Measurements from ENCODE around the gene MGAT1.

DNA sequence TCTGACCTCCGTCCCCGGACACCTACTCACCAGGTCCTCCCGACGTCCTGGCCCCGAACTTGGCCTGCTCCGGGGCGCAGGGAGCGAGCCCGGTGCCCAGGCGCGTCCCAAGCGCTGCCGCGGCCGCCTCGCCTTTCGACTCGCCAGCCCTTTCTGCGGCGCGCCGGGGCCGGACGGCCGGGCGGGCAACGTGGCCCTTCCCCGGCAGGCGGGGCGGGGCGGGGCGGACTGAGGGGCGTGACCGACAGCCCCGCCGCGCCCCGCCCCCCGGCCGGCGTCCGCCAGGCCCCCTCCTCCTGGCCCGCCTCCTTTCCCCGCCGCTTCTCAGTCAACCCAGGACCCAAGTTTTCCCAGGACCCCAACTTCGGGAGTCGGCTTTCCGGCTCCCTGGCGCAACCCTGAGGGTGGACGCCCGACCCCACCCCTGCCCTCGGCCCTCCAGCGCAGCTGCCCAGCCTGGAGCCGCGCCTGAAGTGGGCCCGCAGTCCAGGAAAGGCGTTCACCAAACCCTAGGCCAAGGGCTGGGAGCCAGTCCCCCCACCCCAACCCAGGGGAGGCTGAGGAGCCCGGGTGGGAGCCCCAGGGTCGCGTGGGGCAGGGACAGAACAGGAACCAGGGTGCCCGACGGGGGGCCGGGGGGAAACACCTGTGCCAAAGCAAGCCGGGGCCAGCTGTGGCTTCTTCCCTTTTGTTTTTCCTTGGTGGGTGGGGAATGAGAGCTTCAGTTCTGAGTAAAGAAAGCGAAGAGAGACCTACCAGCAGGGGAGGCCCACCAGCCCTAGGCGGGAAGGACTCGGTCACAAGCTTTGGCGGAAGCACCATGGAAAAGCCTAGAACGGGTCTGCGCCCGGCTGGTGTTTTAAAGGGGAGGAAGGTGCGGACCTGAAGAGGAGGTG is at the start of gene MGAT1:
TSS of gene MGAT1 (minus strand) at position 157 of the 896 bp plus-strand sequence.
- PRO-cap, 6 experiments = peak in 6 of 6 experiments; most common plus-strand start position 327 of the sequence (in 4); most common minus-strand start position 155 of the sequence (in 6)
- RAMPAGE, long total RNA, 2 experiments = start-site peak on the minus strand in 2 of 2 experiments, centred at positions 159 to 160 of the sequence, 63 to 174 reads per replicate
- RRBS = 2% methylated on average over 43 of the region's 72 CpGs

DNA sequence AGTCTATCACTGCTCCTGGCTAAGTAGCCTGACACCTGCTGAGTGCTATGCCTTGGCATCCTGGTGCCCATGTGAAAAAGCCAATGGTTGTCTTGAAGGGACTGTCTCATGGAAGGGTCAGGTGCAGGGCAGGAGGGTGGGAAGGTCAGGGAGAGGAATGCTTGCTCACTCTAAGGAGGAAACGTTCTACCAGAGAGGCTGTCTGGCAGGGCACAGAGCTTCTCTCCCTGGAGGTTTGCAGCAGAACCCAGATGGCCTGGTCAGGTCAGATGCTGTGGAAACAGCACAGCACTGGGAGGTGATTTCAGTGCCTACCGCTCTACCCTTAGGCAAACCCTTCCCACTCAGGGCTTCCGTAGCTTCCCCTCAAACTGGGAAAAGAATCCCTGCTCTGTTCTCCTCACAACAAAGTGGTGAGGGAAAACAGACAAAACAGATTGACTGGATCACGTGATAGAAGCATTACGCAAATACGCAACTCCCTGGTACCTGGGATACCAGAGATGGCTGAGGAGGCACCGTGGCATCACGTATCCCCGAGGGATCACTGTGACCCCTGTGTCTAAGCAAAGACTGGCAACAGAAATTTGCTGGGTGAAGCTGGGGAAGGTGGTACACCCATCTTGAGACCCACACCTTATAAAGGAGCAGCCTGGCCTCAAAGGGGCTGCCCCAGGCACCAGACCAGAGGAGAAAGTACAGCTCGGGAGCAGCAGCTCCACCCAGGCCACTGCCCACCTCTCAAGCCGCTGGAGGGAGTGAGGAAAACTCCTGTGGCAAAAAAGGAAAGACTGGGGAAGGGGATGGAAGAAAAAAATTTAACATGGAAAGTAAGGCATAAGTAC is 3.9 kb upstream of the MGAT1 start:
- PRO-cap, 6 experiments = peak in 1 of 6 experiments; most common plus-strand start position 500 of the sequence (in 1); most common minus-strand start position 407 of the sequence (in 1)
- RAMPAGE, long total RNA, 2 experiments = no peak in any of the 2 experiments
- RRBS = no CpG with 5 or more reads among the region's 11 CpGs

DNA sequence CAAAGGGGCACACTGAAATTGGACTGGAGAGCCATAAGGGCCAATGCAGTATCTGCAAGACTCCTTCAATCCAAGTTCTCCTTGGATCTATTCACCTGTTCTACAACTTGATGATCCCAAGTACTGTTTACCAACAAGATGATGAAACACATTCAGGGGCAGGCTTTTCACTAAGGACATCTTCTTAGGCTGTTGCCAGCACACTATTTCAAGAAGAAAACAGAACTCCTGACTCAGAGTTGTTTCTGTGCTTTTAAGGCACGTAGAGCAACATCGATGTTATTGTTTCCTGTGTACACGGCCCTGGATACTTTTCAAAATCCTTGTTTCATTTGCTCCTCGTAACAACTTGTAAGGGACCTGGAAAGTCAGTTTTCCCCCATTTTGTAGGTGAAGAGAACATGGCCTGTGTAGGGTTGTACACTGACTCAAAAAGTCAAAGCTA is 5.1 kb upstream of the MGAT1 start:
- PRO-cap, 6 experiments = no peak in any of the 6 experiments
- RAMPAGE, long total RNA, 2 experiments = no peak in any of the 2 experiments
- RRBS = no CpG with 5 or more reads among the region's 4 CpGs

GRCh38 chr5:180811412-180812213 is 9.0 kb upstream of the MGAT1 start:
- PRO-cap, 6 experiments = no peak in any of the 6 experiments
- RAMPAGE, long total RNA, 2 experiments = no peak in any of the 2 experiments
- RRBS = 26% methylated on average over 4 of the region's 13 CpGs

- PRO-cap, 6 experiments = no peak in any of the 6 experiments
- RAMPAGE, long total RNA, 2 experiments = no peak in any of the 2 experiments
- RRBS = no CpG with 5 or more reads among the region's 8 CpGs
These were observed 15.2 kb upstream of the MGAT1 start for GRCh38 chr5:180817780-180818288.

- PRO-cap, 6 experiments = no peak in any of the 6 experiments
- RAMPAGE, long total RNA, 2 experiments = no peak in any of the 2 experiments
- RRBS = no CpG with 5 or more reads among the region's 5 CpGs
These were observed 19.1 kb upstream of the MGAT1 start for GRCh38 chr5:180821718-180822105.

GRCh38 chr5:180860241-180861107 is 602 bp downstream of the ZFP62 start:
- PRO-cap, 6 experiments = peak in 3 of 6 experiments; most common plus-strand start chr5:180860539 (in 1); most common minus-strand start chr5:180860469 (in 1)
- RAMPAGE, long total RNA, 2 experiments = no peak in any of the 2 experiments
- RRBS = 1% methylated on average over 5 of the region's 34 CpGs

GRCh38 chr5:180907897-180908437 is 9.0 kb downstream of the BTNL8 start:
- PRO-cap, 6 experiments = no peak in any of the 6 experiments
- RAMPAGE, long total RNA, 2 experiments = no peak in any of the 2 experiments
- RRBS = no CpG with 5 or more reads among the region's 24 CpGs

GRCh38 chr5:181066278-181066559 is 26.2 kb downstream of the BTNL9 start:
- PRO-cap, 6 experiments = no peak in any of the 6 experiments
- RAMPAGE, long total RNA, 2 experiments = no peak in any of the 2 experiments
- RRBS = no CpG with 5 or more reads among the region's 7 CpGs

- PRO-cap, 6 experiments = no peak in any of the 6 experiments
- RAMPAGE, long total RNA, 2 experiments = no peak in any of the 2 experiments
- RRBS = no CpG with 5 or more reads among the region's 13 CpGs
These were observed 32.8 kb downstream of the OR2V1 start for GRCh38 chr5:181098199-181098573.

GRCh38 chr5:181174014-181174419 is 26.6 kb downstream of the OR2V2 start:
- PRO-cap, 6 experiments = no peak in any of the 6 experiments
- RAMPAGE, long total RNA, 2 experiments = no peak in any of the 2 experiments
- RRBS = no CpG with 5 or more reads among the region's 25 CpGs

DNA sequence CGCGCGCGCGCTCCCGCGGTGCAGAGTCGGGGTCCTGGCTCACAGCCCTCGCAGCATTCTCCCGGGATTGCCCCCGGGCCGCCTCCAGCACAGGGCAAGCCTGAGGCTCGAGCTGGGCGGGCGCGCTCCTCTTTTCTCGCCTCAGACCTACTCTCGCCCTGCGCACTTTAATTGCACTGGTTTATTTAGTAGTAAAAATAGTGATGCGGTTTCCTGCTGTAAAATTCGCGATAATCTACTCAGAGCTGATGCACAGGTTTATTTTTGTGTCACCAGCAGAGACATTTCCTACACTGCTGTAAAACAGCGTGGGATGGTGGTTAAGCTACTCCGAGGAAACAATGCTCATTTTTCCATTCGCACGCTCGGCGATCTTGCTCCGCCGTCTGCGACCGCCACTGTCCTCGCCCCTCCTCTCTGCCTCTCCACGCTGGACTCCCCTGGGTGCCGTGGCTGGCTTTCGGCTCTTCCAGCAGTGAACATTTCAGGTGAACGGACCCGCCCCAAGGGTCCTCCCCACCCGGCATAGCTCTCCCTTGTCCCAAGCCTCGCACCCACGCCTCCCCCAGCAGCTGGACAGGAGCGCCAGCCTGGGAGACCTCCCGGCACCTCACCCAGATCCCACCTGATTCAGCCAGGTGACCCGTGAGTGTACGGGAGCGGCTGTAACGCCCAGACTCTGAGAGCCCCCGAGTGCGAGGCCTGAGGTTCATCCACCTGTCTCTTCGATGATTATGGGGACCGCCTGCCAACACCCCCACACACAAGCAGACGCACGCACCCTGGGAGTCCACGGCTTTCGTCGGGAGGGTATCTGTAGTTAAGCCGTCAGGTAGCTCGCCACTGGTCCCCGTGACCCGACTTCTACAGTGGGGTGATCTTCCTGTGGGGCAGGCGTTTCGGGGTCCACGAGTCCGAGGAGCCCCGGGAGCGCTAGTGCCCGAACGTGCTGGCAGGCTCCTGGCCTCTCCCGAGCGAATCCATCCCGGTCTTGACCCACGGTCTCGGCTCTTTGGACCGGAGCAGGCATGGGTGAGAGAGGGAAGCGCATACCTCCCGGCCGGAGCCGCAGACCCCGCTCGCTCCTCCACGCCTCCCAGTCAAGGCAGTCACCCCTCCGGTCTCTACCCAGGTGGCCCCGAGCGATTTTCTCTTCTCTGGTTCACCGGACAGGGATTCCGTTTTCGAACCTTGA is 15.1 kb downstream of the TRIM7 start:
- PRO-cap, 6 experiments = peak in 4 of 6 experiments; most common plus-strand start position 291 of the sequence (in 1); most common minus-strand start position 155 of the sequence (in 2)
- RAMPAGE, long total RNA, 2 experiments = no peak in any of the 2 experiments
- RRBS = 2% methylated on average over 24 of the region's 87 CpGs

- PRO-cap, 6 experiments = no peak in any of the 6 experiments
- RAMPAGE, long total RNA, 2 experiments = no peak in any of the 2 experiments
- RRBS = no CpG with 5 or more reads among the region's 34 CpGs
These were observed 9.5 kb downstream of the RACK1 start for GRCh38 chr5:181234179-181234625.

GRCh38 chr5:181280880-181282097 is 20.3 kb upstream of the TRIM52 start:
- PRO-cap, 6 experiments = no peak in any of the 6 experiments
- RAMPAGE, long total RNA, 2 experiments = no peak in any of the 2 experiments
- RRBS = no CpG with 5 or more reads among the region's 50 CpGs

DNA sequence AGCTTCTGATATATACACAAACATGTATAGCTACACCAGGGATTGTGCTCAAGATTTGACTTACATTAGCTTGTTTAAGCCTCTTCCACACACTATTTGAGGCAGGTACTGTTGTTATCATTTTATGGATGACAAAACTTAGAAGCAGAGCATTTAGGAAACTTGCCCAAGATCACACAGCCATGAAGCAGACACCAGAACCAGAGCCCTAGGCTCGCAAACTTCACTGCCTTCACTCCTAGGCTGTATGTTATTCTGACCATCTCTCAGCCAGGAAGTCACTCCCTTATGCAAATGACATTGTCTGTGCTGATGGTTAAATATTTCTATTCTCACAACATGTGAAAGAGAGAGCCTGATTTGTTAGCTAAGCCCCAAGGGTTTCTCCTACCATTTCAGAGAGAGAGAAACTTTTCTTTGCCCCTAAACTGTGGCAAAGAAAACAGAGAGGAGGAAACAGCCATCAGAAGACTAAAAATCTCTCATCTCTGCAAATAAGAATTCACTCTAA is 26.4 kb upstream of the TRIM52 start:
- PRO-cap, 6 experiments = no peak in any of the 6 experiments
- RAMPAGE, long total RNA, 2 experiments = no peak in any of the 2 experiments
- RRBS = no CpG with 5 or more reads among the region's 1 CpG

All from heart left ventricle (tissue), 7 donors.